Measurements from ENCODE around the genes ZNF416, ZNF324 and ZBTB45.

- PRO-cap = bidirectional peak, plus-strand start at chr19:57579042, minus-strand start at chr19:57578908
These were observed at the start of gene ZNF416 for GRCh38 chr19:57577981-57579224. Gene ZNF416 (minus strand): TSS chr19:57578911.

DNA sequence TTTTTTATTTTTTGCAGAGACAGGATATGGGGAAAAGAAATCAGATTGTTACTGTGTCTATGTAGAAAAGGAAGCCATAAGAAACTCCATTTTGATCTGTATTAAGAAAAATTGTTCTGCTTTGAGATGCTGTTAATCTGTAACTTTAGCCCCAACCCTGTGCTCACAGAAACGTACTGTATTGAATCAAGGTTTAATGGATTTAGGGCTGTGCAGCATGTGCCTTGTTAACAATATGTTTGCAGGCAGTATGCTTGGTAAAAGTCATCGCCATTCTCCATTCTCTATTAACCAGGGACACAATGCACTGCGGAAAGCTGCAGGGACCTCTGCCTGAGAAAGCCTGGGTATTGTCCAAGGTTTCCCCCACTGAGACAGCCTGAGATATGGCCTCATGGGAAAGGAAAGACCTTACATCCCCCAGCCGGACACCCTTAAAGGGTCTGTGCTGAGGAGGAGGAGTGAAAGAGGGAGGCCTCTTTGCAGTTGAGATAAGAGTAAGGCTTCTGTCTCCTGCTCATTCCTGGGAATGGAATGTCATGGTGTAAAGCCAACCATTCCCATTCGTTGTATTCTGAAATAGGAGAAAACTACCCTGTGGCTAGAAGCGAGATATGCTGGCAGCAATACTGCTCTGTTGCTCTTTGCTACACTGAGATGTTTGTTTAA, 1.0 kb upstream of the ZNF587B start:
- PRO-cap = no peak

- PRO-cap = no peak
These were observed 1.4 kb downstream of the ZNF814 start for GRCh38 chr19:57887194-57888029.

DNA sequence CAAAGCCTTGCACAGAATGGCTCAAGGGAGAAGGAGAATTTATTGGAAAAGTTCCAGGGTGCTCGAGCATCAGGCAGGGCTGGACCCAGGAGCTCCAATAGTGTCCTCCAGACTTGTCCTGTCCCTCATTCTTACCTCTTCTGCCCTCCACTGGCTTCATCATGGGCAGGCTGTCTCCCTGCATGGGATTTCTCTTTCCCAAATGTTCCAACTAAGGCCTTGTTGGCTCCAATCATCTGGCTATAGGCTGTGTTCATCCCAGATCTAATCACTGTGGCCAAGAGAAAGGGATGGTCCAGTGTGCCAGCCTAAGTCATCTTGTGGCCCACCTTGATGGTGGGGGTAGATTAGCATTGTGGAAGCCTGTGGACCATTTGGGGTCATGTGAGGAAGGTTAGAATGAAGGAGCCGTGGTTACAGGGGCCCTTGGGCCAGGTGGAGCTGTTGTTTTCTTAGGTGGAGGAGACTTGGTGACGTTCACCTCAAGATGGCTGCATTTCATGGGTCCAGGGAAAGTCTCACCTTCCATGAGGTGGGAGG, 19.6 kb upstream of the ZNF544 start:
- PRO-cap = no peak

DNA sequence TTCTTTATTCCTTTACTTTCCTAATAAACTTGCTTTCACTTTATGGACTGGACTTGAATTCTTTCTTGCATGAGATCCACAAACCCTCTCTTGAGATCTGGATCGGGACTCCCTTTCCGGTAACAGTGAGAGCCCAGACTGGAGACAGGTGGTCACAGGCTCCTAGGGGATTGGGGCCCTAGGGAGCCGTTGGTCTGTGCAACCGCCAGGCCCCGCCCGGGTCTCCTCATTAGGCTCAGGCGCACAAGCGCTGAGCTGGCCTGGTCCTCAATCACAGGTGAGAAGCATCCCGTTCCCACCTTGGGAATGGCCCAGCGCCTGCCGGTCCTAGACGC, 10.8 kb upstream of the ZNF544 start:
- PRO-cap = no peak

- PRO-cap = no peak
These were observed 1.3 kb upstream of the RPS5 start for GRCh38 chr19:58385653-58386244.

GRCh38 chr19:58392284-58393060, 3.0 kb upstream of the RNF225 start:
- PRO-cap = no peak

- PRO-cap = no peak
These were observed 5.3 kb downstream of the ZNF132 start for GRCh38 chr19:58434403-58435284.

GRCh38 chr19:58466674-58467751, at the start of gene ZNF324:
Gene ZNF324 (plus strand): TSS chr19:58467080.
- PRO-cap = unidirectional peak, plus-strand start at chr19:58467080; unidirectional peak, plus-strand start at chr19:58467277

DNA sequence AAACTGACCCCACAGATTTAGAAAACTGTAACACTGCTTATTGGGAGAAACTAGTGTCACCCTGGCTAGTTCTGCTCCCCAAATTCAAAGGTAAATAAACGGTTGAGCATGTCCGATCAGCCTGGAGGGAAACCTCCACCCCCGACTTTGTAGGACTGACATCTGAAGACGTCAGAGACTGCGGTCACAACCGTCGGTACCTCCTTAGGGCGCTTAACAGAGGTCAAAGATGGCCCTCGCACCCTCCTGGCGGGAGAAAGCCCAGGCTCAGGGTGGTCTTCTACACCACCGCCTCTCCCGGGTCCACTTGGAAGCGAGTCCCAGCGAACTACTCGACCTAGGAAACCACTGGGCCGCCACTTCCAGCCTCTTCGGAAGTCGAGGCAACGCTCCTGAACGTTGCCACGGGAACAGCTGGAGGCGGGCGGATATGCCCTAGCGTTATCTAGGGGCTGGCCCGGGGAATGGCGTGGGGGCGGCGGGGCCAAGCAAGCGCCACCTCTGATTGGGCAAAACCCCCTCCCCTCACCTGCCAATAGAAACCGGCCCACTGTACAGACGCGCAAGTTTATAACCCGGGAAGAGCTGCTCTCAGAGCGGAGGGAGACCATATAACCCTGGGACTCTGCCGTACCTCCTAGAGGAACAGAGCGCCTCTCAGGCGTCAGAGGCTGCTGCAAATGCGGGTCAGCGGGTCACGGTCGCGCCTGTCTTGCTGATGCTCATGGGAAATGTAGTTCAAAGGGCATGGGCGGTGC, 655 bp upstream of the ZNF446 start:
- PRO-cap = bidirectional peak, plus-strand start outside the sequence, minus-strand start at position 616 of the sequence

DNA sequence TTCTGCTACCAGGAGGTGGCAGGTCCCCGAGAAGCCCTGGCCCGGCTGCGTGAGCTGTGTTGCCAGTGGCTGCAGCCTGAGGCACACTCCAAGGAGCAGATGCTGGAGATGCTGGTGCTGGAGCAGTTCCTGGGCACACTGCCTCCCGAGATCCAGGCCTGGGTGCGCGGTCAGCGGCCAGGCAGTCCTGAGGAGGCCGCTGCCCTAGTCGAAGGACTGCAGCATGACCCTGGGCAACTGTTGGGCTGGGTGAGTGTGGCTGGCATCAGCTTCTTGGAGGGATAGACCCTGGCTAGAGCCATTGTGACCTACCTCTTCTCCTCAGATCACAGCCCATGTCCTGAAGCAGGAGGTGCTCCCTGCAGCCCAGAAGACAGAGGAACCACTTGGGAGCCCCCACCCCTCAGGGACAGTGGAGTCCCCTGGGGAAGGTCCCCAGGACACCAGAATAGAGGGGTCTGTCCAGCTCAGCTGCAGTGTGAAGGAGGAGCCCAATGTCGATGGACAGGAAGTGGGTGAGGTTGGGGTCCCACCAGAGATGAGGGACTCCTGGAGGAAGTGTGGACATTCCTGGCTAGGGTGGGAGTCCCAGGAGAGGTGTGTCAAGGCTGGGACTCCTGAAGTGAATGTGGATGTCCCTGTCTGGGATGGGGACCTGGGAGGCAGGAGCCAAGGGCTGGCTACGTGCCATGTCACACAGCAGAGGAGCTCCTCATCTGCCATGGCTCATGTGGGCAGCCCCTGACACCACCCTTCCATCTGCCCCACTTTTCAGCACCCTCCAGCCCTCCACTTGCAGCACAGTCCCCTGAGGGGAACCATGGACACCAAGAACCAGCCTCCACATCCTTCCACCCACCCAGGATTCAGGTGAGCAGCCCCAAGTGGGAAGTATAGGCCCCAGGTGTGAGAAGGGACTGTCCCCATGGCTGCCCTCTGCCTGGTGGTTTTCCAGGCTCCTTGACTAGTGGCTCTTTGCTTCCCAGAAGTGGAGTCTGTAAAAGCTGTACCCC, 1.5 kb downstream of the ZNF446 start:
- PRO-cap = no peak

- PRO-cap = bidirectional peak, plus-strand start at chr19:58520003, minus-strand start at chr19:58519797
These were observed at the start of gene ZBTB45 for GRCh38 chr19:58519450-58520494. Gene ZBTB45 (minus strand): TSS chr19:58519810.

DNA sequence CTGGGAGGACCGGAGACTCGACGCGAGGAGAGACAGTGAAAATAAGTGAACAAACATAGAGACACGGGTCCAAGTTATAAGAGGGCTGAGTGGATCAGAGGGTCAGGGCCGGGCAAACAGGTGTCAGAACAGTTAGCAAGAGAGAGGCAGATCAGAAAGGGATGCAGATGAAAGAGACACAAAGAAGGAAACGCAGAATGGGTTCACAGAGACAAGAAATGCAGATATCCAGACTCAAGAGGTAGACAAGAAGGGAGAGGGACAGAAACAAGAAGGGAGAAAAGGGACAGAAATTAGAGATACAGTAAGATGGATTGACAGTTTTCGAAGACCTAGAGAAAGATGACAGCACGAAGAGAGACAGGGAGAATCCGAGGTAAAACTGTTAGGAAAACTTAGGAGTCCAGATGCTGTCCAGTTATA, 745 bp upstream of the MZF1 start:
- PRO-cap = no peak

- PRO-cap = no peak
These were observed 3.0 kb upstream of the MZF1 start for GRCh38 chr19:58576189-58576504.

Measured in osteocyte (in vitro differentiated cells).